Pericardium fibroblast (primary cell): ENCODE measurements around a stretch of chr9.

- RAMPAGE, long total RNA, result no peak
These were observed 5.8 kb upstream of the ENTPD8 start for GRCh38 chr9:137446566-137447674.

DNA sequence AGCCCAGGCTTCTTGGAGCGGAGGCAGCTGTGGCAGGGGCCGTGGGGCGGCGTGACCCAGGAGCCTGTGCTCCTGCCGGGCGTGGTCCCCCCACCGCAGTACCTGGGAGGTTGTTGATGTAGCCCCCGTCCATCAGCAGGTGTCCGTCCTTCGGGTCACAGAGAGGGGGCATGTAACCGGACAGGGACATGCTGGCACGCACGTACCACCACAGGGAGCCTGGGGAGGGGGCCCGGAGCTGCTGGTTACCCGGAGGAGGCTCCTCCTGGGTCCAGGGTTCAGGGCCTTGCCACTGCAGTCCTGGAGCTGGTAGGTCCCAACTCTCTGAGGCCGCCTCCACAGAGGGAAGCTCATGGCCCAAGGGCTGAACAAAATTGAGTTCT lies 4.2 kb upstream of the NSMF start:
- RAMPAGE, long total RNA, result no peak

- RAMPAGE, long total RNA, result no peak
These were observed 19.9 kb upstream of the NSMF start for GRCh38 chr9:137478899-137479560.

DNA sequence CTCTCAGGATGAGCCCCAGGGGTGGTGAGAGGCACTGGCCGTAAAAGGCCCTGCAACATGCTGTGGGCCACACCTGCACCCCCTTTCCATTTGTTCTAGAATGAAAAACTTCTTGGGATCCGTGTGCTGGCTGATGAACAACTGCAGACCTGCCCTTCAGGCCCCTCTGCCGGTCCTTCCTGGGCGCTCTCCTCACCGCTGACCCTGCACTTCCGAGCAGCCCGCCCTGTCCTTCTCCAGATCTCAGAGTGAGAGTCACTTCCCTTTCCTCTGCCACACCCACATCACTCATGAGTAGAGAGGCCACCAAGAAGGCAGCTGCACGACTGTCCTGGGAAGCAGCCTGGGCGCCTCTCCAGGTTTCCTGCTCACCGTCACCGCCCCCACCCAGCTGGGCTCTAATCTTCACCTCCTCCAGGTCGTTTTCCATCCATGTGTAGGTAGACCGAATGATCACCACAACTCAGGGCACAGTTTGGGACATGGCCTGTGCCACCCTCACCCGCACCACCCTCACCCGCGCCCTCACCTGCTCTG lies 35.0 kb upstream of the NSMF start:
- RAMPAGE, long total RNA, result no peak

GRCh38 chr9:137502363-137502905 lies 43.3 kb upstream of the NSMF start:
- RAMPAGE, long total RNA, result no peak

- RAMPAGE, long total RNA, result no peak
These were observed 5.9 kb downstream of the PNPLA7 start for GRCh38 chr9:137544286-137544631.

- RAMPAGE, long total RNA, result no peak
These were observed 4.5 kb downstream of the MRPL41 start for GRCh38 chr9:137555990-137556684.

DNA sequence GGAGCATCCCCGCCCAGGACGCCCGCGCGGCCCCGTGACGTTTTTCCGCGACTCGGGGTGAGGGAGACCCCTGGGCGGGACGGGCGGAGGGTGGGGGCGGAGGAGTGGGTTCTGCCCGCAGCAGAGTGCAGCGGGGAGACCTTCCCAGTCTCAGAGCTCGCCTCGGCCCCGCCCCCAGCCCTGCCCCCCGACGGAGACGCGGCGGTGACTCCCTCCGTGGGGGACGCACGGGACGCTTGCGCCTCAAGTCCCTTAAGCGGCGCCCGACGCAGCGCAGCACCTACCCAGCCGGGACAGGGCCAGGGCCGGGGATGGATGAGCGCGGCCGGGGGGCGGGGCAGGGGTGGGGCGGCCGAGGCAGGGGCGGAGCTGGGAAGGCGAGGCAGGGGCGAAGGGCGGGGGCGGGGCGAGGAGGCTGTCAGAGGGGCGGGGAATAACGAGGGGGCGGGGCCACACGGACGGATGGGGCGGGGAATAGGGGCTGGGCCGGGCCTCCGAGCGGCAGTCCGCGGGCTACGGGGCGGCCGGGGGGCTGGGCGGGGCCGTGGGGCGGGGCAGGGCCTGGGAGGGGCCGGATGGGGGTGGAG lies 380 bp upstream of the ARRDC1 start:
- RAMPAGE, long total RNA, result no peak

GRCh38 chr9:137630272-137631150 lies 11.7 kb downstream of the EHMT1 start:
- RAMPAGE, long total RNA, result no peak

DNA sequence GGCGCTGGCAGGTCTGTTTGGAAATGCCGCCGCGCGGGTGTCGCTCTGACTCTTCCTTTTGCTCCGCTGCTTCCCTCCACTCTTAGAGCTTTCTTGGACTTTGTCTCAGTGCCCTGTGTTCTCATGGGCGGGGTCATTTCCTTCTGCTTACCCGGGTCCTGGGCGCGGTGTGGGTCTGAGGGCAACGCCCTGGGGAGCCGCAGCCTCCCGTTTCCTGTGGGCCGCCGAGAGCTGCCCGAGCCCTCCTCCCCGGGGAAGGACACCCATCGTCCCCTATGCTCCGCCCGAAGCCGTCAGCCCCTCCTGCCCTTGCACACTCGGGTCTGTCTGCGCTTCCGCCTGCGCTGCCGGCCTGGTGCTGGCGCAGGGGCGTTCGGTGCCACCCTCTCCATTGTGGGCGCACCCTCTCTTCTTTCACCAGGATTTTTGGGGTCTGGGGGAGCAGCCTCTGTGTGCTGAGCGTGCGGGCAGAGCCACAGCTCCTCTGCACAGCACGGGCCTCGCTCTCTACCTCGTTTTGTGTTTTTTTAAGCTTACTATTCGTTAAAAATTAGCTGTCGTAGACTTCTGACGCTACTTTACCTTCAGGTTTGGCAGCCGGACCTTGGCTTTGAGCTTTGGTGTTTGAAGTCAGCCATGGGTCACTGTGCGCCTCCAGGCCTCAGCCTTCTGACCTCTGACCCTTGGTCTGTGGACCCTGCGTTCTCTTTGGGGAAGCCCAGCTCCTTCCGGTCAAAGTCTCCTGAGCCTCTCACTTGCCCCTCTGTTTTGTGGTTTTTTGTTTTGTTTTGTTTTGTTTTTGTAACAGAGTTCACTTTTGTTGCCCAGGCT lies 88.4 kb upstream of the CACNA1B start:
- RAMPAGE, long total RNA, result no peak